ENCODE data around the genes TSC22D1 and ZC3H13.

- PRO-cap, 2 experiments = no peak in any of the 2 experiments
Observed at GRCh38 chr13:44218619-44219335, 57.7 kb upstream of the SMIM2 start.

- PRO-cap, 2 experiments = no peak in any of the 2 experiments
Observed at GRCh38 chr13:44301783-44302721, 71.6 kb upstream of the SERP2 start.

DNA sequence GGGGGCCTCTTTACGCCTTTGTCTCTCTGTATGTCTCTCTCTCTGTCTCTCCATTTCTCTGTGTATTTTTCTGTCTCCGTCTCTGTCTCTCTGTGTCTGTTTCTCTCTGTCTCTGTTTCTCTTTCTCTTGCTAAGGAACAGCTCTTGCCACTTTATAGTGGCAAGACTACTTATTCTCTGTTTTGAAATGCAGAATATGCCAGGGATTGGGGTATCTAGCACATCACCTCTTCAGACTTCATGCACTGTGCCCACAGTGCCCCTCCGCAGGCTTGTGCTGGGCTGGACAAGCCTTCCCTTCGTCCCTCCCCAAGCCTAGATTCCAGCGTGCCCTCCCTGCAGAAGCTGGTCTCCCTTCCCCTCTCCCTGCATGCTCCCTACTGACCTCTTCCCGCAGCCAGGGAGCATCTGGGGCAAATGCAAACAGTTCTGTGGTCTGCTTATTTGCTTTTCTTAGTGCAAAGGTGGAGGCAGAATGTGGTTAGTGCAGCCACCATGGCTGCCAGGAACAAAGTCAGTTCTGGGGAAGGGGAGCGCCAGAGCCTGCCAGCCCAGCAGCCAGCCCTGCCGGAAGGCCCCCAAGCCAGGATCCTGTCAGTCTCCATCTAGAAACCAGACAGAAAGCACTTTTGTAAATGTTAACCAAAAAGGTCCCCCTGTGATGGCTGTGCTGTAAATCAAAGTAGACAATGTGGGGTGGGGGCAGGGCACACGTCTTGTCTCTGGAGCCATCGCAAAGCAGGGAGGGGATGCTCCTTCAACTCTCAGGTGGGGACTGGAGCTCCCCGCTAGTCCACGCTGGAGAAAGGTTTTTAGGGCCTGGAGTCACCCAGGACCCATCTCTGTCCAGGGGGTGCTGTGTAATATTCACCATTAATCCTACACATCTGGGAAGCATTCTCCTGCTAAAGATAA, 30.6 kb downstream of the SERP2 start:
- PRO-cap, 2 experiments = no peak in any of the 2 experiments

DNA sequence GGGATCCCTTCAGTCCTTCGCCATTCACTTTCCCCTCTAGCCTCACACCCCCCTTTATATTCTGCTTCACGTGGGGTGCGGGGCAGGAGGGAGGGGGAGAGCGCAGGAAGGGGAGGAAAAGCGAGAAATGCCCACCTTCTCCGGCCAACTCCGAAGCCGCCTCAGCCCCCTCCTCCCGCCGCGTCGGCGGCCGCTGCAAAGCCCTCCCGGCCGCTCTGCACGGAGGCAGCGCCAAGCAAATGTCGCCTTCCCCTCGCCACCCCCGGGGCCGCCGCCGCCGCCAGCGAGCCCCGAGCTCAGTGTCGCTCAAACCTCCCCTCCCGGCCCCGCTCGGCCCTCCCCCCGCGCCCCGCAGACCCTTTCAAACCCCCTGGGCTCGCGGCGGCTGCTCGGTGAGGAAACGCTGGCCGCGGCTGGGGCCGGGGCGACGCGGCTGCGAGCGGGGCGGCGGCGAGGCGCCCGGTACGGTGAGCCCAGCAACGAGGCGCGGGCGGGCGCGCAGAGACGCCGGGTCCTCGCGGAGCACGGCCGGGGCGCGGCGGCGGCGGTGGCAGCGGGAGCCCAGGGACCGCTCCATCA, at the start of gene TSC22D1:
TSC22D1 (minus strand) TSS at position 31 of the 579 bp plus-strand sequence.
- PRO-cap, 2 experiments = no peak in any of the 2 experiments

DNA sequence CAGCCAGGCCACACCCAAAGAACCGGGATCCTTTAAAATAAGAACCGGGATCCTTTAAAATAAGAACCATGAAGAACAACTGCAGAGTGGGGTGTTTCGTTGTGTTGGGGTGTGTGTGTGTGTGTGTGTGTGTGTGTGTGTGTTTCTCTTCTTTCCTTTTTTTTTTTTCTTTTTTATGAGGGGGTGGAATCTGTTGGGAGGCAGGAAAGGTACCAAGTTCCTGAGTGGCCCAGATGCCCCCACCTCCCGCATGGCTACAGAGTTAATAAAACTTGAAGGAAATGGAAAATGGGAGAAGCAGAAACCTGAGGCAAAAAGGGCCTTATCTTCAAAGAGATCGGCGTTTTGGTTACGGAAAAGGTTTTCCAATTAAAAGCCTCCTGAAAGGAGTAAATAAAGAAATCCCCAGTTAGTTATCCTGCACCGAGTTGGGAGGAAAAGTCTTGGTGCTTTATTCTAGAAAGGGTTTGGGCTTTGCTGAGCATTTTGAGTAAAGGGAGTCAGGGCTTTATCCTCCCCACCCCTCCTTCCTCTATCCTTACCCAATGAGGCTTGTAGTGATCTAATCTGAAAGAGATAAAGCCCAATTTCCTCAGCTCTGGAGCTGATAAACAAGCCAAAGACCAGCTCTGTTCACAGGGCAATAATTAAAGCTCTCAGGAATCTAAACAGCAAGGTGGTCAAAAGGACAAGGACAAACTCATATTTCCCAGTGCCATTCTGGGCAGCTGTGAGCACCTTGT, 188.7 kb upstream of the TSC22D1 start:
- PRO-cap, 2 experiments = no peak in any of the 2 experiments

- PRO-cap, 2 experiments = peak in 2 of 2 experiments; most common plus-strand start chr13:44918458 (in 2); most common minus-strand start chr13:44918400 (in 2)
Observed at GRCh38 chr13:44918299-44918877, 70.9 kb downstream of the NUFIP1 start.

DNA sequence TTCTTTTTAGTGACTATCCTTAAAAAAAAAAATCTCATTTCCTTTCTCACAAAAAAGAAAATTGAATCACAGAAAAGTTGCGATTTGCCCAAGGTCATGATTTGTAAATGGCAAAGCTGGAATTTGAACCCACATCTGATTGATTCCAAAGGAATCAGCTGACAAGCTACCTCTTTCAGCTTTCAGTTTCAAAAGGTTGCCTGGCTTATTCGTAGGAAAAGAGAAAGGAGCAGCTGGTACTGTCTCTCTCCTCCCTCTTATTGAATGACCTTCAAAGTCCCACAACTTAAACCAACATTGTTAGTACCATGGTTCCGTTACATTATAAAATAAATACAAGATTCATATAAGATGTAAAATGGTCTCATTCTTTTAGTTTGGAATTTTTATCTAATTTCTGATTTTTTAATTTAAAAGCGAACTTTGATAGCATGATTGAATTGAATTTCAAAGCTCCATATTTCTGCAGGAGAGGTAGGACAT, 18.3 kb upstream of the KCTD4 start:
- PRO-cap, 2 experiments = no peak in any of the 2 experiments

DNA sequence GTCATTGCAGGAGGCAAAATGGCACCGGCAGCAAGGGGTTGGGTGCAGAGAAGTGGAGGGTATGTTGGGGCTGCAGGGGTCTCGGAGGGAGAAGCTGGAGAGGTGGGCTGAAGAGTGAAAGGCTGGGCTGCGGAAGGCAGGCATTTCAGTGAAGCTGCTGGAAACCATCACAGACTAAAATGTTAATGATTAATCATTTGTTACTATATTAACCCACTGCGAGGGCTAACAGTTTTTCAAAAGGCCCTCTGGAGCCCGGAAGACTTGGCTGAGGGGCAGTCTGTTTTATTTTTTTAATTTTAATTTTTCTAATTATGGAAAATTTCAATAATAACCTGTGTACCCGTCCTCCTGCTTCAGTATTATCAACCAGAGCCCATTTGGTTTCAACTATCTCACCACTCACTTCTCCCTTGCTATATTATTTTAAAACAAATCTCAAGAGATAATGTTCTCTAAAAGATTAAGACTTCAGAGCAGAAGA, 24.5 kb downstream of the TPT1 start:
- PRO-cap, 2 experiments = no peak in any of the 2 experiments

- PRO-cap, 2 experiments = peak in 1 of 2 experiments; most common minus-strand start chr13:45336323 (in 1)
Observed at GRCh38 chr13:45335715-45336757, 4.9 kb downstream of the TPT1 start.

GRCh38 chr13:45336758-45337470, 4.1 kb downstream of the TPT1 start:
- PRO-cap, 2 experiments = no peak in any of the 2 experiments

GRCh38 chr13:45378706-45379356, 37.8 kb upstream of the TPT1 start:
- PRO-cap, 2 experiments = no peak in any of the 2 experiments

- PRO-cap, 2 experiments = no peak in any of the 2 experiments
Observed at GRCh38 chr13:45412162-45412641, 6.0 kb downstream of the SLC25A30 start.

DNA sequence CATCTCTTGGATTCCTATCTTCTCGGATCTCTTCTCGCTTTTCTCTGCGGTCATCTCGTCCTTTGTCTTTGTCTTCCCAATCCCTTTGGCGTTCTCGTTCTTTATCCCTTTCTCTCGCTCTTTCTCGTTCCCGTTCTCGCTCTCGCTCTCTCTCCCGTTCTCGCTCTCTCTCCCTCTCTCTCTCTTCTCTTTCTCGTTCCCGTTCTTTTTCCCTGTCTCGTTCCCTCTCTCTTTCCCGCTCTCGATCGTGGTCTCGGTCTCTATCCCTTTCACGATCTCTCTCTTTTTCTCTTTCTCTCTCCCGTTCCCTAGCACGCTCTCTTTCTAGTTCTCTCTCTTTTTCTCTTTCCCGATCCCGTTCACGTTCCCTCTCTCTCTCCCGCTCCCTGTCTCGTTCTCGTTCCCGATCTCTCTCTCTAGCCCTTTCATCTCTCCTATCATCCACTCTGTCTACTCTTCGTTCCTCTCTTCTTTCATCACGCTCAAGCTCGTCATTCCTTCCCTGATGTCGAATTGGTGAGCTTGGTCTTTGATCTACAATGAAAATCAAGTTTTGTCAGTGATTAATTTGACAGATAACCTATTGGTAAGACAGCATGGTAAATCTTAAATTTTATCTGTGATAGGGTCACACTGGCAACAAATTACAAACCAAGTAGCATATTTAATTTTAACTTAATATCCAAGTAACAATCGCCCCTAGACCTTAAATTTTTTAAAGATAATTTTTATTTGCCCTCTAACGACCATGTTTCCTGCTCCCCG, 77.1 kb downstream of the ZC3H13 start:
- PRO-cap, 2 experiments = no peak in any of the 2 experiments

DNA sequence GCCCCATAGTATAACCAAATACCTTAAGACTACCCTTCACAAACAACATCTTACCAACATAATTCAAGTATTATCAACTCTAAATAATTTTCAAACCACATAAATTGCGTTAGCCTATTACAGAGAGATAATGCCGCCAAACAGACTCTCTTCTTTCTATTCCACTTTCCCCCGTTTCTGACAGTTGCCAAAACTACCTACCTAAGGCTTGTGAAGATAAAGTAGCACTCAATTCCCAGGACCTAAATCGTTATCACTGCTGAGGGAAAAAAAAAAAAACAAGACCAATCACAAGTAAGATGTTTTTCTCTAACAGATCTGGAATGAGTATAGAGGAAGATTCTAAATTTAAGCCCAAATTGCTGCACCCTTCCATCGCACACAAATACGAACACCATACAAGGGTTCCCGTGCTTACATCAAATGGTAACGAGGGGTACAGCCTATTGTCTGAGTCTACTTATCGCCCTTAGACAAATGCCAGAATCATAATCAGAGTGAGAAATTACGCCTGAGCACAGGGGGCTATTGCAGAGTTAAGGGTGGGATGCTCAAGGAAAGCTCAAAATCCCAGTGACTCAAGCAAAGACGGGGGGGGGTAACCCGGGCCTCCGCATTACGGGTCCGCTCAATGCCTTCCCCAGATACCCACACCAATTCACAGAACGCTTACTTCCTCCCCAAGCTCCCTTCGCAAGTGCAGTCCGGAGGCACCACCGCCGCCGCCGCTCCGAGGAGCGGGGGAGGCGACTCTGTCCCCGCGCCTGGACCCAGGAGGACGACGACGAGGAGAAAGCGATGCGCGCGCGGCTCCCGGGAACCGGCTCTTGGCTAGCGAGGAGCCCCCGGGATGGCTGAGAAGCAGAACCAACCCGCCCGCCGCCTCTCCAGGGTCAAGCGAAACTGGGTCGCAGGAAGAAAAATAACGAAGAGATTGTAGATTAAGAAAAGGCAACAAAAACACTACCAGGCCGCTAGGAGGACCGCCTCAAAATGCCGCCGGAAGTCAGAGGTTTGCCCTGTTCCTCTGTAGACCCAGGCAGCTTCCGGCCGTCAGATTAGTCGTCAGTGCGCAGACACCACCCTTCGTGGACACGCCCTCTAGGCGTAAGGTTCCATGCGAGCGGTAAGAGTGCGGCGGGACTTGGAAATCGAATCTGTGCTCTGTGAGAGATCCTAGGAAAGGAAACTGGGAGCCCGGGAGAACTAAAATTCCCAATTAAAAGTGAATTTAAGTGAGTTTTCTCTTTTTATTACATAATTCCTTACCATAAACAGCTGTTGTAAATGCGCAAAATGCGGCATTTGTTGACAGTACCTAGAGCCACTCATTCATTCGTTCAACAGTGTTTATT, at the start of gene ZC3H13:
ZC3H13 (minus strand) TSS at position 1,016 of the 1,355 bp plus-strand sequence.
- PRO-cap, 2 experiments = peak in 2 of 2 experiments; most common plus-strand start position 1,129 of the sequence (in 2); most common minus-strand start position 1,016 of the sequence (in 2)

GRCh38 chr13:46075703-46076260, 23.2 kb upstream of the ZC3H13 start:
- PRO-cap, 2 experiments = no peak in any of the 2 experiments

- PRO-cap, 2 experiments = no peak in any of the 2 experiments
Observed at GRCh38 chr13:46101577-46101986, 3.3 kb downstream of the CPB2 start.

DNA sequence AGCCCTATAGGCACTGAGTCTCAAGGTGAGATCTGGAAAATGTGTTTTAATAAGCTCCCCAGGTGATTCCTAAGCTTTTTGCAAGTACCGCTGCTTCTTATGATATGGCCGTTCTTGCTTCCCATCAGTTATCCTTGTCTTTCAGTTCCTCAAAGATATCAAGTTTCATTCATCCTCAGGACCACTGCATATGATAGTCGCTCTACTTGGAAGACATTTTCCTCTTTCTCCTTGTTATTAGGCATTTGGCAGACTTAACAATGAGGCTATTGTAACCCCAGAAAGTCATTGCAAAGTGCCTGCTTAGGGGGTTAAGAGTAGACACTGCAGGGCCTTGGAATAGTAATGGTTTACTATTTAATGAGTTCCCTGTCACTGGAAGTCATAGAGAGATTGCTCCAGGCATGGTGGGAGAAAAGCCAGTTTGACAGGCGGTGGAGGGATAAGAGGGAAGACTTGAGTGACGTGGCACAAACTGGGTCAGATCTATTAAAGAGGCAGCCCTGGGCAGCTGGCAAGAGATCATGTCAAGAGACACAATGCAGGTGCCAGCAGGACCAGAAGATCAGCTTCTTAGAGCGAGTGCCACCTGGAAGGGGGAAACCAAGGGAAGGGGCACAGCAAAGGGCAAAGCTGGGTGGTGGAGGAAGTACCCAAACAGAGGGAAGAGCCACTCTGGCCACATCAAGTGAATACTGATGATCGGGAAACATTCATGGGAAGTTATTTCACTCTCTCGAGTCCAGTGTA, 16.8 kb upstream of the CPB2 start:
- PRO-cap, 2 experiments = no peak in any of the 2 experiments

DNA sequence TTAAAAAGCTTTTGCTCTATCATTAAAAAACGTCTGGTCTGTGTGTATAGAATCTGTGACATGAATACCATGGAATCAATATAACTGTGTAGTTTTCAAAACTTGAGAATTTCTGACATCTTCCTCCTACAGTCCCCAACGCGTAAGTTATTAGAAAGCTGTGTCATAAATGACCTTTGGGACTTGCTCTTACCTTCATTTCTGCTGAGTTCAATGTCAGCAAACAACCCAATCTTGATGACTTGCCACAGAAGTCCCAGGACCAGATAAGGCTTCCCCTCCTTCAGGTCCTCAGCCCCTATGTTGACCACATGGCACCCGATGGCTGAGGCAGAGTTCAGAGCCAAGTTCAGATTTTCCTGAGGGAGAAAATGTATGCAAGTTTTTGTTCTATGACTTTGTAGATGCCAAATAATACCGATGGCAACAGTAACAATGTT, 29.4 kb downstream of the LCP1 start:
- PRO-cap, 2 experiments = no peak in any of the 2 experiments

GRCh38 chr13:46173462-46174267, 8.3 kb downstream of the LCP1 start:
- PRO-cap, 2 experiments = no peak in any of the 2 experiments

- PRO-cap, 2 experiments = no peak in any of the 2 experiments
Observed at GRCh38 chr13:46183053-46183903, 1.3 kb upstream of the LCP1 start.